Cytotoxic T cell (primary cell): ENCODE results near the gene ANTXR2.

DNA sequence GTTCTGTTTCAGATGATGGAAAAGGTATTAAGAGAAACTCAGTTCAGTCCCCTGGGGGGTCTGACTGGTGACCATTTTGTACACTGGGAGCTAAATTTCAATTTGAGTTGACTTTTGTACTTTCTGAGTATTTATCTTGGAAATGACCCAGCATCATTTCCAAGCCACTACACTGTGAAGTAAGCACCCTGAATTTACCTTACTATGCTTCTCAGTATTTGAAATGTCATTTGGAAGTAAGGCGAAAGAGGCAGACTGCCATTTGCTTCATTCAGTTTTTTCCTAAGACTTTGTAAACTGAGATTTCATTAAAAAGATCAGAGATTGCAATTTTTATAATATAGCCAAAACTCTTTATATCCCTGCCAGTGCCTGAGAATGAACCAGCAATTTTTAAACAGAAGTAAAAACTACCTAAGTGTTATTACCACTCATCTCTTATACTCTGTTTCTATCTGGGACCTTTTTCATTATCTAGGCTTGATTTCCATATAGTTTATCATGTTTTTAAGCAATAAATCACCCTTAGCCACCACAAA lies 73.2 kb downstream of the CNOT6L start:
- PRO-cap, 2 experiments, result no peak in any of the 2 experiments

DNA sequence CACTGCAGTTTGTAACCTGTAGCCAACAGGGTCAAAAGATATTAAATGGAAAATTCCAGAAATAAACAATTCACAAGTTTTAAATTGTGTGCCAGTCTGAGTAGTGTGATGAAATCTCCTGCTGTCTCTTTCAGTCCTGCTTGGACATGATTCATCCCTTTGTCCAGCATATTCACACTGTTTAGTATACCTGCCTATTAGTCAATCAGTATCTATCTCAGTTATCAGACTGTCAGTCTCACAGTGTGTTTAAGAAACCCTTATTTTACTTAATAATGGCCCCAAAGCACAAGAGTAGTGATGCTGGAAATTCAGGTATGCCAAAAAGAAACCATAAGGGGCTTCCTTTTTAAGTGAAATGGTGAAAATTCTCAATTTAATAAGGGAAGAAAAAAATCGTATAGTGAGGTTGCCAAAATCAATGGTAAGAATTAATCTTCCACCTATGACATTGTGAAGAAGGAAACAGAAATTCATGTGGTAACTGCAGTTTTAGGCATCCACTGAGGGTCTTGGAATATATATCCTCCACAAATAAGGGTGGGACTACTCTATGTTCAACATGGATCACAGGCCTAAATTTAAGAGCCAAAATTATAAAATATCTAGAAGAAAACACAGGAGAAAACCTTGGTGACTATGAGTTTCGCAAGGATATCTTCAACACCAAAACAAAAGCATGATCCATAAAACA lies 21.7 kb downstream of the CNOT6L start:
- PRO-cap, 2 experiments, result no peak in any of the 2 experiments

- PRO-cap, 2 experiments, result no peak in any of the 2 experiments
These were observed 59.8 kb downstream of the MRPL1 start for GRCh38 chr4:77922304-77922859.

DNA sequence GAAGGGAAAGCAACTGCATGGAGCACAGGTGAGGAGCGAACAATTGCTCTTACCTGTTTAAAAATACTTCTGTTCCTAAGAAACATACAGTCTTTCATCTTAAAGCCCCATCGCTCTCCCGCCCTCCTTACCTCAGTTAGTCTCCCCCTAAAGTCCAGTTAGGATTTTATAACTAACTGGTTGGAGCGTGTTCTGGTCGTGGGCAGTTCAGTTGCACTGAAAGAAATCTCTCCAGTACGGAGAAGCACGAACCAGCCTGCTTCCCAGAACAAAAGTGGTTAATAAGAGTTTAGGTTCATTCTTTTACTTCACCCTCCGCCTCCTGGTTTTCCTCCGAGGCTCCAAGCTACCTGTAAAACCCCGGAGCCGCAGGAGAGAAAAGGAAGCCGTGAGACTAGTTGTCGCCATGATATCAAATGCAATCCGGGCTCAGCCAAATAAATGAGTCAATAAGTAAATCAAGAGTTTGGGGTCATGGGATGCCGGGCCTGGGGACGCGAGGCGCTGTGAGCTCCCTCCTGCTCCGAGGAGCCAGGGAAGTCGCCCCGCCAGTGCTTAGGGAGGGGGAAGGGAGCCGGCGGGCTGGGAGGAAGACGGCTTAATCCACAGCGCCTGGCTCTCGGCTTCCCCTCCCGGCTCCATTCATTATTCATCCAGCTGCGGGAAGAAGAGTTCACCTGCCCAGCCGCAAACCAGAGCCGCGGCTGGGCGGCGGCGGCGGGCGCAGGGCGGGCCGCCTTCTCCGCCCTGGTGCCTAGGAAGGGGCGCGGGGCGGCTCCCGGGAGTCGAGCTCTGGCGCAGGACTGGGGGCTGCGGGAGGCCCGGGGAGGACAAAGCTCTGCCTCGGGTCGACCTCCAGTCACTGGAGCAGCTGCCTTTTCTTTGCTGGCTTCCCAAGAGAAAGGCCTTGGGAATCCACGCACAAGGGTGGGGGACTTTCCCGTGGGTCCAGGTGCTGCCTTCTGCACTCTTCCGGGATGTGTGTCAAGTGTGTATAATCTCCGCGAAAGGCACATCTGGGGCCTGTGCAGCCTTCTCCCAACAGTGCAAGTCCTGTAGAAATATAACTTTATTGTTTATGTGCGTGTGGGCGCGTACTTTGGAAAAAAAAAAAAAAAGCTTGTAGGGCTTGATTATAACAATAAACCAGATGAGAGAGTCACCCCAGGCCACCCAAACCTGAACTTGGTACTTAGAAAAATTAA lies 1.7 kb downstream of the FRAS1 start:
- PRO-cap, 2 experiments, result no peak in any of the 2 experiments

DNA sequence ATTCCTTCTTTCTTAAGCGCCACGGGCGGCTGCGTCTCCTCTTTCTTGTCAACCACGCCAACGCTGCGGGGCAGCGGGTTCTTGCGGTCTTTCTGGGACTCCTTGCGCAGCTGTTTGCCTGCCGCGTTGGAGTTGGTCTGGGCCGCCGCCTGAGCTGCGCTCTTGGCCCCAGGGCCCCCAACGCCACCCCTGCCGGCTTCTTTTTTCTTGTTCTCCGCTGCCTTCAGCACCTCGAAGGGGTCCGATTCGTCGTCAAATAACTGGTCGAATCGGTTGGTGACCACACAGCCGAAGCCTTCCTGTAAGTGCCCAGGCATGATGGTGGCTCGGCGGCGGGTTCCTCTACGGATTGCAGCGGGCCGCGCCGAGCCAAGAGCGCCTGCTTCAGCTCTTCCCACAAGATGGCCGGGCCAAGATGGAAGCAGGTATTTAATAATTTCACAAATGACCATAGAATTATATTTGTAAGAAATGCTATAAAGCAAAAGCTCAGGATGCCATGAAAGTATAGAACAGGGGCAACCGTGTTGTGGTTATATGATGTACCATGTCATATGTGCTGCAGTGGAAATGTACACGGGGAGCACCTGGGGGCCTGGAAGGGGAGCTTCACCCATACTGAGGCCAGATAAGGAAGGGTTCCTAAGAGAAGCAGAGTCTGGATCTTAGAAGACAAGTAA lies 124.7 kb downstream of the FRAS1 start:
- PRO-cap, 2 experiments, result no peak in any of the 2 experiments

- PRO-cap, 2 experiments, result no peak in any of the 2 experiments
These were observed 76.9 kb downstream of the ANXA3 start for GRCh38 chr4:78628219-78629117.

- PRO-cap, 2 experiments, result no peak in any of the 2 experiments
These were observed 25.5 kb downstream of the BMP2K start for GRCh38 chr4:78801360-78802251.

- PRO-cap, 2 experiments, result no peak in any of the 2 experiments
These were observed 57.4 kb downstream of the BMP2K start for GRCh38 chr4:78833294-78834198.

DNA sequence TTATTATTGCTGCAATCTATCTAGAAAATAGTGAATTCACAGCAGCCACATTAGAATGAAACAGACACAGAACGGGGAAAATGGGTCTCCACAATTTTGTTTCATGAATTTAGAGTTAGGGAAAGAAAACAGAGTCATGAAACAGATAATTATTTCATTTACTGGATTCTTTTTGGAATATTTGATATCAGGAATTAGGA lies 61.0 kb downstream of the ANTXR2 start:
- PRO-cap, 2 experiments, result no peak in any of the 2 experiments

- PRO-cap, 2 experiments, result peak in 2 of 2 experiments; most common plus-strand start chr4:80073179 (in 1); most common minus-strand start chr4:80073082 (in 2)
These were observed at the start of gene ANTXR2 for GRCh38 chr4:80072926-80074073. ANTXR2 (minus strand) TSS chr4:80073229.

DNA sequence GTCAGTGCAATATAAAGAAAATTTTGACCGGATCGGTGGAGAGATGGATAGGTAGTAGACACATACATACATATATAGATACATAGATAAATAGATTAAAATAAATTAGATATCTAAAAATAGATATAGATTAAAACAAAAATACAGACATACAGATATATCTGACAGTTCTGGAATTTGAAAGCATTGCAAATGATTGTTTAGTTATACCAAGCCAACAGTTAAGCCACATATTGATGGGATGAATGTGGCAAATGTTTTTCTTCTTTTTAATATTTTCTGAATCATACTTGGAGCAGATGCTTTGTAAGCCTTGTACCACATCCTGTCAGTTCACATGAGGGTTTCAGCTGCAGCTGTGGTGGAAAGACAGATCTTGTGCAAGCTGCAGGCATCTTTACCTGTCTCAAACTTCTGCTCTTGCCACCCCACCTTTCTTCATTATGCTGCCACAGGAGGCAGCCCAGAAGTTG lies 58.5 kb upstream of the PRDM8 start:
- PRO-cap, 2 experiments, result no peak in any of the 2 experiments

GRCh38 chr4:80201558-80202569 lies 4.6 kb downstream of the PRDM8 start:
- PRO-cap, 2 experiments, result peak in 1 of 2 experiments; most common plus-strand start chr4:80202031 (in 1); most common minus-strand start chr4:80201994 (in 1)

DNA sequence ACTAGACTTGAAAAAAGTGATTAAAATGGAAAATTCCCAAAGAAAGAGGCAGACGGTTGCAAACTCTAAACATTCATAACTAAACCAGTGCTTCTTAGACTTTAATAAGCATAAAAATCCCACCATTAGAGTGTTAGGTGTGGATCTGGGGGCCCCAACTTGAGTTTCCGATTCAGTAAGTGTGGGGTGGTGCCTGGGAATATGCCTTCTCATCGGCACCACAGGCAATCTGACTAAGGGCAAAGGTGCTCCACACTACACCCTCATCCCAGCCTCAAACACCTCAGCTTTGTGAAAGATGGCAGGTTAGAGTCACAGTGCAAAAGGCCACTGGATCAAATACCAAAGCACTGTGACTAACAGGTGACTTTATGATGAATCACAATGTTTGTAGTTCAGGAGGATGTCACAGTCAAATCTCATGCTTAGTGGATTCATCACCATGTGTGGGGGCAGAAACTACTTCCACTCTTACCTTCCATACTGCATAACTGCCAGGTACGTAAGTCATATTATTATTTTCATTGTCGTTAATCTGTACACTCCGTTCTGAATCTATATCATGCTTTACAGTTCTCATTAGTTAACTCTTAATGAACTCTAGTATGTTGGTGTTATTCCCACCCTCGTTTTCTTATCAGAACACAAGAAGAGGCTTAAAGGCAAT lies 50.4 kb downstream of the PRKG2 start:
- PRO-cap, 2 experiments, result no peak in any of the 2 experiments

- PRO-cap, 2 experiments, result no peak in any of the 2 experiments
These were observed 22.4 kb upstream of the RASGEF1B start for GRCh38 chr4:81494040-81494584.

DNA sequence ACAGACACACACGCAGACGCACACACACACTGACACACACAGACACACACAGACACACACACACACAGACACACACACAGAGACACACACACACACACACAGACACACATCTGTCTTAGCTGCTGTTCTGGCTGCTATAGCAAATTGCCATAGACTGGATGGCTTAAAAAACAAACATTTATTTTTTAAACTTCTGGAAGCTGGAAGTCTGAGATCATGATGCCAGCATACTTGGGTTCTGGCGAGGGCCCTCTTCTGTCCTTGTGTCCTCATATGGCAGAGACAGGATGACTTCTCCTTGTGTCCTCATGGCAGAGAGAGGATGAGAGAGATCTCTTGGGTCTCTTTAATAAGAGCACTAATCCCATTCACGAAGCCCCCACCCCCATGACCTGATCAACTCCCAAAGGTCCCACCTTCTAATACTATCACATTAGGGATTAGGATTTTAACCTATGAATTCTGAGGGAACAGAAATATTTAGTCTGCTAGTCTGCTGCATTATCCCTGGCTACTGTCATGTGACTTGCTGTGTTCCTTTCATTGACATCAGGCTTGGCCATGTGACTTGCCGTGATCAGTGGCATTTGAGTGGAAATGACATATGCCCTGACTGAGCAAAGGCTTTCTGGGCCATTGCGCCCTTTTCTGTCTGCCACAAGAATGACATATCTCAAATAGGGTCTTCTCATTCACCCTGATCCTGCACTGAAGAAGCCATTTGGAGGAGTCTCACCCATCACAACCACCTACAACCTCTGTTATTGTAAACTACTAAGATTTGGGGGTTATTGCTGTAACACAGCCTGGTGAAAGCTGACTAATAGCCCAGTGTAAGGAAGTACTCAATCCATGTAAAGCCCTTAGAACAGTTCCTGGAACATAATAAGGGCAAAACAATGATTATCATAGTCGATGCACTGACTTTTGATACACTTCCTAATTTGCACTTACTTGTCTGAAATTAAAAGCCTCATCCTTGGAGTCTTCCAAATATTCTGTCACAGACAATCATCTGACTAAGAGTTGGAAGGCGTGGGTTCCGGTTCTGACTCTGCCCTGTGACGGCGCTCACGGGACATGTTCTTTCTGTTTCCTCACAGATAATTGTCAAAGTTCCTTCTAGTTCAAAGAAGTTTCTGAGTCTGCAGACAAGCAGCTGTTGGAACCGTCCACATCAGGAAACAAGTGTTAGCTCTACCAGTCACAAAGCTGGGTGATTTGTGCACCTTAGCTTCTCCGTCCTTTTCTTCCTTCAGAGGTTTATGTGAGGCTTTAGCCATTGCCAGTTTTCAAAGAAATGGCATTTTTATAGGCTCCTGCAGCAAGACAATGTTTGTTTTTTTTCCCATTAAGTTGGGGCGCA lies 33.1 kb upstream of the RASGEF1B start:
- PRO-cap, 2 experiments, result peak in 1 of 2 experiments; most common plus-strand start position 1,142 of the sequence (in 1); most common minus-strand start position 775 of the sequence (in 1)

- PRO-cap, 2 experiments, result peak in 1 of 2 experiments; most common minus-strand start chr4:81505888 (in 1)
These were observed 34.1 kb upstream of the RASGEF1B start for GRCh38 chr4:81505751-81506312.

- PRO-cap, 2 experiments, result no peak in any of the 2 experiments
These were observed 90.4 kb upstream of the RASGEF1B start for GRCh38 chr4:81562010-81562650.

DNA sequence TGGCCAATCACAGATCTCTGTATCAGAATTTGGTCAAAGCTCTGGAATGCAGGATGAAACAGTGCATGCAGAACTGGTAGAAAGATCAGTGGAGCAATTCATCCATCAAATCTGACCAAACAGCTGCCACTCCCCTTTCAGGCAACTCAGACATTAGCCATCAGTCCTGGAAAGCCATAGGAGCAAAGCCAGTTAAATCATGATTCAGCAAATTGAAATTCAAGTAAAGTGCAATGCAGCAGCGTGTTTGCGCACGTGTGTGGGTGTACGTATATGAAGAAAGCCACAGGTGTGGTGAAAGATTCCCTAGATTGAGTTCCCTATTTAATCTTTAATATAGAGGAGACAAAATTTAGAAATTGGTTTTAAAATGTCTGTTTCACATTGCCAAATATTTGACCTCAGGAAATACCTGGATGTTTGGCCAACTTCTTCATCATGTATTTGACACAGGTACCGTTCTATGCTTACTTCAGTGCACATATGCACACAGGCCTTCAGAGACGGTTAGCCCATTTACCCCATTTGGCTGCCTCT lies 160.5 kb upstream of the RASGEF1B start:
- PRO-cap, 2 experiments, result no peak in any of the 2 experiments

GRCh38 chr4:82351365-82352364 lies 22.1 kb downstream of the HNRNPD start:
- PRO-cap, 2 experiments, result peak in 1 of 2 experiments; most common minus-strand start chr4:82352208 (in 1)

DNA sequence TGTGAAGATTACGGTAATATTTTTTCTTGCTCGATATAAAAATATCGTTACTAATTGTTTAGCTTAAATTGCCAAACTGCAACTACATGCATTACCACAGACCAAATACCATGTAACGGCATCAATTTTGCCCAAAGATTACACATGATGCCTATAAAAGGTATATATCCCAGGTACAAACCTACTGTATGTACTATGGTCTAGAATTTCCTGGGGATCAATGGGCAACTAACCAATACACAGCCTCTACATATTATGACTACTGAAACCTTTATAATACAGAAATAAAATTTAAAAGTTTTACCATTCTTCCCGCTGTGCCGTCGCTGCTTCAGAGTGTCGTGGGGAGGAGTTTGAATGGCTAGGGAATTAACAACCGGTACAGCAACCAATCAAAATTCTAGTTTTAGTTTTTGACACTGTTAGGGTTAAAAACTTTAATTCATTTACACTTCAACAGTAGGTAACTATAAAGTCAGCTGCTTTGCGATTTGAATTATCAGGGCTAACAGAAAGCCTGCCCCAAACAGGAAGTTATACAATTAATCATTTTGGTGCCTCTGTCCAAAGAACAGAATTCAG lies 2.5 kb downstream of the HNRNPD start:
- PRO-cap, 2 experiments, result no peak in any of the 2 experiments